ENCODE measurements around the genes CYTH1 and LGALS3BP.

DNA sequence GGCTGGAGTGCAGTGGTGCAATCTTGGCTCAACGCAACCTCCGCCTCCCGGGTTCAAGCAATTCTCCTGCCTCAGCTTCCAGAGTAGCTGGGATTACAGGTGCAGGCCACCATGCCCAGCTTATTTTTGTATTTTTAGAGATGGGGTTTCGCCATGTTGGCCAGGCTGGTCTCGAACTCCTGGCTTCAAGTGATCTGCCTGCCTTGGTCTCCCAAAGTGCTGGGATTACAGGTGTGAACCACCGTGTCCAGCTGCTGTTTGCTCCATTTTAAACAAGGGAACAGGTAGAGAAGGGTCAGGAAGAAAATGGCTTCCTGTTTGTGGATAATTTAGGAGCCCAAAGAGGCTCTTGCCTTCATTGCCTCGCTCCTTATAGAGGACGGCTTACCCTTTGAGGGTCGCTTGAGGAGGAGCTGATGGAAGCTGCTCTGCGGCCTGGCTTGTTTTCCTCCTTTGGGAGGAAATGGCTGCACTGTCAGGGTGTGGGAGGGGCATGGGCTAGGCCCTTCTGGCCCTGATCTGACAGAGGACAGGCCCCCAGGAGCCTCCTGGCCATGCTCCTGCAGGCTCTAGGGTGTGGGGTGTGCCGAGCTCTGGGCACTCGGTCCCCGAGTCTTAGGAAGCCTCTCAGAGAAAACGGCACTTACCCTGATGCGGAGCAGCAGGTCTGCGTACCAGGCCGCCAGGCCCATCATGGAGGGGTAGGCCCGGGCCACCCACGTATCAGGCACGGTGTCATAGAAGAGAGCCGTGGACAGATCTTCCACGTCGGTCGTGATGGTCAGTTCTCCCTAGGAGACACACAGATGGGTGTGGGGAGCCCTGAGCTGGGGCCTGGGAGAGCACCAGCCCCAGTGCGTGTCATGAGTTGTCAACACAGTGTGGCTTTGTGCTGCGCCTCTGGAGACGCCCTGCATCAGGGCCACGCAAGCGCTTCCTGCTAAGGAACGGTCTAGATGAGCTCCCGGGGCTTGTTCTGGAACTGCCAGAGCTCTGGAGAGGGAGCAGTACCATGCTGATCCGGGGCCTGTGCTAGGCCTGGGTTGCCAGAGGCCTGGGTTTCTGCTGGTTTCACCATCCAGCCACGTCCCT is 47.7 kb downstream of the PGS1 start:
- PRO-cap: no peak

- PRO-cap: no peak
These were observed 98.8 kb downstream of the CYTH1 start for GRCh38 chr17:78683209-78683821.

DNA sequence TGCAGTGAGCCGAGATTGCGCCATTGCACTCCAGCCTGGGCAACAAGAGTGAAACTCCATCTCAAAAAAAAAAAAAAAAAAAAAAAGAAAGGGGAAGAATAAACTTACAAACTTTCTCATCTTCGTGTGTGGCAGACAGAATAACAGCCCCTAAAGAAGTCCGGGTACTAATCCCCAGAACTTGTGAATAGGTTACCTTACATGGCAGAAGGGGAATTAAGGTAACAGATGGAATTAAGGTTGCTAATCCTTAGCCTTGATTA is 2.8 kb downstream of the CYTH1 start:
- PRO-cap: no peak

GRCh38 chr17:78782039-78782432 is at the start of gene CYTH1:
Gene CYTH1 (minus strand): TSS chr17:78782273.
- PRO-cap: unidirectional peak, minus-strand start at chr17:78782098; bidirectional peak, plus-strand start at chr17:78782601, minus-strand start at chr17:78782297

GRCh38 chr17:78806405-78806815 is 24.3 kb upstream of the CYTH1 start:
- PRO-cap: no peak

DNA sequence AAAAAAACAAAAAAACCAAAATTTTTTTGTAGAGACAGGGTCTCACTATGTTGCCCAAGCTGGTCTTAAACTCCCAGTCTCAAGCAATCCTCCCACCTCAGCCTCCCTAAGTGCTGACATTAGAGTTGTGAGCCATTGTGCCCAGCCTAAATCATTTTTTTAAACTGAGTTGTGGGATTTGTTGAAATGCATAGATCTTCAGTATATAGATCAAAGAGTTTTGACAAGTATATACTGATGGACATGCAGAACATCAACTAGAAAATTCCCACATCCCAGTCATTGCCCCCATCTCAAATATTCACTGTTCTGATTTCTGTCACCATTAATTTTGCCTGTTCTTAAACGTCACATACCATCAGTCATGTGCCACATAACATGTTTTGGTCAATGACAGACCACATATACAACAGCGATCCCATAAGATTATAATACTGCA is 24.0 kb downstream of the USP36 start:
- PRO-cap: no peak

- PRO-cap: bidirectional peak, plus-strand start at chr17:78819178, minus-strand start at chr17:78818987
These were observed 21.8 kb downstream of the USP36 start for GRCh38 chr17:78818567-78819372.

- PRO-cap: no peak
These were observed 13.4 kb downstream of the USP36 start for GRCh38 chr17:78827001-78827751.

- PRO-cap: bidirectional peak, plus-strand start at chr17:78883722, minus-strand start at chr17:78883649; bidirectional peak, plus-strand start at chr17:78884003, minus-strand start at chr17:78883968
These were observed 19.3 kb downstream of the CEP295NL start for GRCh38 chr17:78883602-78884249.

- PRO-cap: no peak
These were observed 4.7 kb downstream of the TIMP2 start for GRCh38 chr17:78920045-78921362.

GRCh38 chr17:78958440-78958889 is 21.3 kb downstream of the LGALS3BP start:
- PRO-cap: no peak

- PRO-cap: bidirectional peak, plus-strand start at chr17:78980076, minus-strand start at chr17:78979923
These were observed at the start of gene LGALS3BP for GRCh38 chr17:78979612-78980374. Gene LGALS3BP (minus strand): TSS chr17:78979923.

GRCh38 chr17:78986499-78987396 is 7.0 kb upstream of the LGALS3BP start:
- PRO-cap: bidirectional peak, plus-strand start at chr17:78987186, minus-strand start at chr17:78986975

- PRO-cap: no peak
These were observed 12.7 kb downstream of the ENGASE start for GRCh38 chr17:79087171-79087866.

- PRO-cap: no peak
These were observed 31.9 kb downstream of the ENGASE start for GRCh38 chr17:79106513-79106872.

- PRO-cap: no peak
These were observed 2.2 kb downstream of the RBFOX3 start for GRCh38 chr17:79608479-79609200.

DNA sequence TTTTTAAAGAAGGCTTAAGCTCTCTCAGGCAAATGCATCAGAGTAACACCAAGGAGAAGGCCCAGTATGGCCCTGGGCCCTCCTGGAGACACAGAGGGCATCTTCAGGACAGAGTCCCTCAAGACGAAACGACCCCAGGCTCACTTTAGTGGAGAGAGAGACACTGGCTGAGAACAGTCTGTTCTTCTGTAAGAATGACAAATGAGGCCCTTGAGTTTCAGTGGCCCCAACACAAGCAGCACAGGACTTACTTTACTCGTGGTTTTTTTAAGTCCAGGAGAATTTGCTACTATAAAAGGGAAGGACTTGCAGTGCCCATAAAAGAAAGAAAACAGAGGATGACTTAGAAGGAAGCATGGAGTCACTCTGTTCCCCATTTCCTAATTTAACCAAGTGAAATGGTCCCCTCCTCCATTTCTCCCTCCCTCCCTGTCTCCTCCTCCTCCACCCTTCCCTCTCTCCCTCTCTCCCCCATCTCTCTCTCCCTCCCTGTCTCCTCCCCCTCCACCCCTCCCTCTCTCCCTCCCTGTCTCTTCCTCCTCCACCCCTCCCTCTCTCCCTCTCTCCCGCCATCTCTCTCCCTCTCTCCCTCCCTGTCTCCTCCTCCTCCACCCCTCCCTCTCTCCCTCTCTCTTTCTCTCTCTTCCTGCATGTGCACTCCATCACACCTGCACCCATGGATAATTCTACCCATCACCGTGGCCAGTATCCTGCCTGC is 47.2 kb upstream of the RBFOX3 start:
- PRO-cap: no peak

DNA sequence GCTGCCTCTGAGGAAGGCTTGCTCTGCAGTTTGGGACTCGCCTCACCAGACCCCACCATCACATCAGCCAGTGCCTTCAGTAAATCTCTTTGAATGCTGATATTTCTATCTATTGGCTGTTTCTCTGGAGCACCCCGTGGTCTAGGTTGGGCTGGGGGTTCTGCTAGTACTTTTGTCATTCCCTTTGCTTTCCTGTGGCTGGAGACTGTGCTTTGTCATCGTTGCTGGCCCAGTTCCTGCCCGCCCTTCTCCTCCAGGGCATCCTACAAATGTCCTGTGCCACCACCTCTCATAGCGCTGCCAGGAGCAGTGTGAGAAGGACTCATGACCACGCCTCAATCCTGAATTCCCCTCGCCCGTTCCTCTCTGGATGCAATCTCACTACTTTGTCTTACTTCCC is 8.0 kb upstream of the CBX2 start:
- PRO-cap: no peak

DNA sequence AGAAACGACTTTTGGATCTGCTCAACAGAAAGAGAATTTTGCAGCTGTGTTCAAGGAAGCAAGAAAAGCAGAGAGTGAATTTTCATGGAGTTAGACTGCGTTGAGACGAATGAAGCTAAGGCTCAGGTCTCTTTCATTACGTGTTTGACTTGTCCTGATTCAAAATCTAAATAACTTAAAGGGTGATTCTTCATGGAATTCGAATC is 1.1 kb upstream of the CBX2 start:
- PRO-cap: unidirectional peak, plus-strand start at position 93 of the sequence

GRCh38 chr17:79798812-79799053 is 1.9 kb upstream of the CBX8 start:
- PRO-cap: no peak

Measured in endothelial cell (in vitro differentiated cells).